Sigmoid colon (tissue), 4 donors: Measurements from ENCODE around the genes OR2G2, OR2W3 and OR2T6.

GRCh38 chr1:247150471-247151234 is 21.2 kb downstream of the ZNF124 start:
- PRO-cap = no peak
- RAMPAGE, long total RNA, 4 experiments = no peak in any of the 4 experiments

DNA sequence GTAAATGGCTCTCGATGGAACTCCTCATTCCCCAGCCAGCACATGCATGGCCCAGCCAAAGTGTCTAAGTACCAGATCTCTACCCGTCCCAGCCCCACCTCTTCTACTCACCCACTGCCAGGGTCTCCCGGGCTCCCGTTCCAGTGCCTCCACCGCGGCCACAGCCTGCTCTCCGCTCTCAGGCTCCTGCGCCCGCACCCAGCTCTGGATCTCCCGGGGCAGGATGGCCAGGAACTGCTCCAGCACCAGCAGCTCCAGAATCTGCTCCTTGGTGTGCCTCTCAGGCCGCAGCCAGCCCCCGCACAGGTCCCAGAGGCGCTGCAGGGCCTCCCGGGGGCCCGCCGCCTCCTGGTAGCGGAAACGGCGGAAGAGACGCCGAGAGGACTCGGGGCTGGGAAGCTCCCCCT is 2.6 kb downstream of the ZNF496 start:
- PRO-cap = no peak
- RAMPAGE, long total RNA, 4 experiments = no peak in any of the 4 experiments

DNA sequence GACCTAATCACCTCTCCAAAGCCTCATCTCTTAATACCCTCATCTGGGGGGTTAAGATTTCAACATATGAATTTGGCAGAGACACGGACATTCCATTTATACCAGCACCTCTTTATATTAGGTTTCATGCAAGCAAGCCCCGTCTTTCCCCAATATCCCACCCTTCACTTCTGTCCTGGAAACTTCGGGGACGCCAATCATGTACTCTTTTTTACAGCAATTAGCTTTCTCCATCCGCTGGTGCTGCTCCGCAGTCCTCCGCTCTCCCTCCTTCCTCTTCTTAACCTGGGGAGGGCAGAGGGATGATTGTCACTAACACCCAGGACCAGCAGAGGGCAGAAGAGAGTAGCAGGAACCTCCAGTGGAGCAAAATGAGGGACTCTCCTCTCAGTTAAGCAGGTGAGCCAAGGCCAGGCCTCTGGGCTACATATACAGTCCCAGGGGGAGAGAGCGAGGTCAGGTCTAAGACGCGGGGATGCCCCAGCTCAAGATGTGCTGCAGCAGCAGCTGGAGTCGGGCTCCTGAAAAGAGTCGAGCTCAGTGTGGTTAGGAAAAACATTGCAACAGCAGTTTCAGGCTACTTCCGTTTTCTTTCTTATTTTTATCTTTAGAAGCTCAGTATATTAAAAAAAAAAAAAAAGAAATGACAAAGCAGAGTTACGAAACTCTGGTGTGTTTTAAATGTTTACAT is 25.9 kb upstream of the NLRP3 start:
- PRO-cap = no peak
- RAMPAGE, long total RNA, 4 experiments = no peak in any of the 4 experiments

DNA sequence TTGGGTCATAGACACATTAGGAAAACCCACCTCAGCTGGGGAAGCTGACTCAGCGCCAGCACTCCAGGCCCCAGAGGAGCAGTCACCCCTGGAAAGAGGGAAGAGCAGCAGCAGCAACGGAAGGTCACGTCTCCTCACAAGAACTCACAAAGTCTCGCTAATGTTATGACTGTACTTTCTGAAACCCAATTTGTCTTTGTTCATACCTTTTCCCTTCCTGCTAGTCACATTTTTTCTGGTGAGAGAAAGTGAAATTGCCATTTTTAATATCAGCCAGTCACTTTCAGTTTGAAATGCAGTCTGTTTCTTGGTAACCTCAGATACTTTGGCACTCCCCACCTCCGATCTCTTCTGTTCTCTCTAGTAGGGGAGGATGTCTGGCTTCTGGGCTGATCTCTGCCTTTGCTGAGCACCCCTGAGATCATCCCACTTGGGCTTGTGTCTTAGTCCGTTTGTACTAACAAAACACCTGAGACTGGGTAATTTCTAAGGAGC is 6.0 kb upstream of the NLRP3 start:
- PRO-cap = no peak
- RAMPAGE, long total RNA, 4 experiments = no peak in any of the 4 experiments

DNA sequence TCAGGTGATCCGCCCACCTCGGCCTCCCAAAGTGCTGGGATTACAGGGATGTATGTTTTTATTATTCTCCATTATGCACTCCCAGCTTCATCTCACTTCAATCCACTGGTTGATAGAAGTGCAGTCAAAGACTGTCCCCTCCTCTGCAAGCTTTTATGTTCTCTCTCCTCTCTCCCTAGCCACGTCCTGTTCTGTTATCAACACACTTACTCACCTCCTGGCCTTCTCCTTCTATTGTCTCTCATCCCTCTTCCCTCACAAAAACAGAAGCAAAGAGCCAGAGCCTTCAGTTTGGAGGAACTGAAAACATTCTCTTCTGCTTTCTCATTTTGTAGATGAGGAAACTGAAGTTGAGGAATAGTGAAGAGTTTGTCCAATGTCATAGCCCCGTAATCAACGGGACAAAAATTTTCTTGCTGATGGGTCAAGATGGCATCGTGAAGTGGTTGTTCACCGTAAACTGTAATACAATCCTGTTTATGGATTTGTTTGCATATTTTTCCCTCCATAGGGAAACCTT is 1.8 kb downstream of the NLRP3 start:
- PRO-cap = no peak
- RAMPAGE, long total RNA, 4 experiments = no peak in any of the 4 experiments

- PRO-cap = no peak
- RAMPAGE, long total RNA, 4 experiments = no peak in any of the 4 experiments
Observed at GRCh38 chr1:247456891-247457535, 891 bp downstream of the OR2B11 start.

DNA sequence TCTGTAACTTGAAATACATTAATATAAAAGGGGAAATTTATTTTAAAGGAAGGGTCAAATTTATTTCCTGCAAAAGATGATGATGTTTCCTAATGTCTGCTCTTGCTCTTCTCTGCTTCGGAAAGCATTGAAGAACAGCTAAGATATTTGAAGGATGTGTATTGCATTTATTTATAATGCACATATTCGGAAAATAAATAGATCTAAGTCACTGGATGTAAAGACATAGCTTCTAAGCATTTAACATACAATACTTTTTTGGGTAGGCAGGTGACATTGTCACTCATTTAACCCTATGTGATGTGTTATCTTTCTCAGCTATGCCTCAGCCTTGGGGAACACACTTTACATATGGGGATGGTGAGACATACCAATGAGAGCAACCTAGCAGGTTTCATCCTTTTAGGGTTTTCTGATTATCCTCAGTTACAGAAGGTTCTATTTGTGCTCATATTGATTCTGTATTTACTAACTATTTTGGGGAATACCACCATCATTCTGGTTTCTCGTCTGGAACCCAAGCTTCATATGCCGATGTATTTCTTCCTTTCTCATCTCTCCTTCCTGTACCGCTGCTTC is at the start of gene OR2G2:
OR2G2 (plus strand) TSS at position 352 of the 579 bp plus-strand sequence.
- PRO-cap = no peak
- RAMPAGE, long total RNA, 4 experiments = no peak in any of the 4 experiments

DNA sequence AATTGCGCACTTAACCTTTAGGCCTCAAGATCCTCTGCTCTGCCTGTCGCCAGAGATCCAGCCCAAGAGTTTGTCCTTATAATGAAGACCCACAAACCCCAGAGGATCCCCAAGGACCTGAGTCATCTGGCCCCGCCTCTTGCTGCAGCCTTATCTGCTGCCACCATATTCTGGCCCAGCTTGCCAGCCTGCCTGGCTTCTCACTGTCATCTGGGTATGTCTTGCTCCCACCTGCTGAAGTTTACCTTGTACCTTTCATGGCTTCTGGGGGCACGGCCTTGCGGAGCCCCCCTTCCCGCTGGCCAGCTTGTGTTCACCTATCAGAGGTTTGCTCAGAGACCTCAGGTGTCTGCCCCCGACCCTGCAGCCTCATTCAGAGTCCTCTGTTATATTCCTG is 1.7 kb upstream of the TRIM58 start:
- PRO-cap = no peak
- RAMPAGE, long total RNA, 4 experiments = no peak in any of the 4 experiments

- PRO-cap = no peak
- RAMPAGE, long total RNA, 4 experiments = no peak in any of the 4 experiments
Observed at GRCh38 chr1:247895473-247895824, at the start of gene OR2W3. Gene OR2W3 (plus strand): TSS chr1:247895587.

DNA sequence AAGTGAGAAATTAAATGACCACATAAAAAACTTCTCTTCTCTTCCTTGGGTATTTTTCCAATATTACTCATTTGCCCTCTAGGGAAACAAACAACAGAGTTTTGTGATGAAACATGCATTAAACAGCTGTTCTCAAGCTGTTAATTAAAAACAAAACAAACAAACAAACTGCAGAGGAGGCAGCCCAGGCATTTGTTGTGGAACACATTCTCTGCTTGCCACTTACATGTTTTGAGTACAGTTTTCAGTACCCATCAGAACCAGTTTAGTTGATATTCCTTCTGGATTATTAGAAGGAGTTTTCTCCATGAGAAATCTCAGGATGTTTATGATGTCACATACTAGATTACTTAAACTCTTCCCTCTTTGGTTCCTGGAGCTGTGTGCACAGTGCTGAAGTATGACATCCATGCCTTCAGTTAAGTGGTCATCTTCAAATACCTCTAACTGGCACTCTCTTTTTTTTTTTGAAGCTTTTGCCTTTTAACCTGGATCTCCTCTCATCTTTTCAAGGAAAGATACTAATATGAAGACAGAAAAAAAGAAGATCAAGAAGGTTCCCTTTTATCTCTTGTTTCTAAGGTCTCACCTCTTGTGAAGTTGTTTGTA is at the start of gene OR2T6:
OR2T6 (plus strand) TSS at position 354 of the 609 bp plus-strand sequence.
- PRO-cap = no peak
- RAMPAGE, long total RNA, 4 experiments = no peak in any of the 4 experiments

GRCh38 chr1:248851552-248852376 is 7.1 kb downstream of the ZNF692 start:
- PRO-cap = no peak
- RAMPAGE, long total RNA, 4 experiments = no peak in any of the 4 experiments